ENCODE results near the gene SELENOW.

DNA sequence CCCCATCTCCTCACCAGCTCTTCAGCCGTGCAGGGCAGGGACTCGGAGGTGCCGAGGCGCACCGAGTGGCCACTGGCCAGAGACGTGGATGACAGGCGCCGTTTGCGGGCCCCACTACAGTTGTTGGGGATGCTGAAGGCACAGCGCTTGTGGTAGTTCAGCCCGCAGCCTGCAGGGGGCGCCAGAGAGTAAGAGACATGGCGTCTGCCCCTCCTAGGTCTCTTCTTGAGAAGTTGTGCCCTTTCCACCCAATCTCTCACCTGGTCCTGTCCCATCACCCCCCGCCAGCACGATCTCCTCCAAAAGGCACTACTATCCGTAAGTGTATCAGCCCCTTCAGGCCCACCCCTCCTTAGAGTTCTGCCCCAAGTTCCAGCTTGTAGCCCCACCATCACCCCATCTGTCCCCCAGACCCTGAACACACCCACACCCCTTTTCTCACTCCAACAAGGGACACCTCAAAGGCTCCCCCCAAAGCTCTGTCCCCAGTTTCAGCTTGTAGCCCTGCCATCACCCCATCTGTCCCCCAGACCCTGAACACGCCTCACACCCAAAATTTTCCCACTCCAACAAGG lies 12.3 kb downstream of the PRKD2 start:
- PRO-cap, result no peak

DNA sequence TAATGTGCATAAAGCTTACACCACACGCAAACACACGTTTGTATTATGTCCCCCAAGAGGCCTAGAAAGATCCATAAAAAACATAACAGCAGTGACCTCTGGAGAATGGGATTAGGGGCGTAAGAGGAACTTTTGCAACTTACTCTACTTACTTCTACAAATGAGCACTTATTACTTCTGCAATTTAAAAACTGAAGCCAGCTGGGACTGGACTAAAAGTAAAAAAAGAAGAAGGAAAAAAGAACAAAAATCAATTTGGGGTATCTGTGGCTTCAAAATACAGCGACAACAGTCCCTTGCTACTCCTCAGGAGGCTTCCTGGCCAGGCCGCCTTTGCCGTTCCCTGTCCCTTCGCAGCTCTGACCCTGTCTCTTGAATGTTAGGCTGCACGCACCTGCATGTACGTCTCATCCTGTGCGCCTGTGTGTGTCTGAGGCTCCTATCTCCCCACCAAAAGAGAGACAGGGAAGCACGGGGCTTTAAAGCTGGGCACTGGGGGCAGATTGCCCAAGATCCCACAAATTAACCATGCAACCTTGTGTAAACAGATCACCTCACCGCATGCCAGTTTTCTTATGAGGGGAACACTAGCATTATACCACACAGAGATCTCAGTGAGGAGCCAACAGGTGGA lies 12.1 kb upstream of the FKRP start:
- PRO-cap, result no peak

DNA sequence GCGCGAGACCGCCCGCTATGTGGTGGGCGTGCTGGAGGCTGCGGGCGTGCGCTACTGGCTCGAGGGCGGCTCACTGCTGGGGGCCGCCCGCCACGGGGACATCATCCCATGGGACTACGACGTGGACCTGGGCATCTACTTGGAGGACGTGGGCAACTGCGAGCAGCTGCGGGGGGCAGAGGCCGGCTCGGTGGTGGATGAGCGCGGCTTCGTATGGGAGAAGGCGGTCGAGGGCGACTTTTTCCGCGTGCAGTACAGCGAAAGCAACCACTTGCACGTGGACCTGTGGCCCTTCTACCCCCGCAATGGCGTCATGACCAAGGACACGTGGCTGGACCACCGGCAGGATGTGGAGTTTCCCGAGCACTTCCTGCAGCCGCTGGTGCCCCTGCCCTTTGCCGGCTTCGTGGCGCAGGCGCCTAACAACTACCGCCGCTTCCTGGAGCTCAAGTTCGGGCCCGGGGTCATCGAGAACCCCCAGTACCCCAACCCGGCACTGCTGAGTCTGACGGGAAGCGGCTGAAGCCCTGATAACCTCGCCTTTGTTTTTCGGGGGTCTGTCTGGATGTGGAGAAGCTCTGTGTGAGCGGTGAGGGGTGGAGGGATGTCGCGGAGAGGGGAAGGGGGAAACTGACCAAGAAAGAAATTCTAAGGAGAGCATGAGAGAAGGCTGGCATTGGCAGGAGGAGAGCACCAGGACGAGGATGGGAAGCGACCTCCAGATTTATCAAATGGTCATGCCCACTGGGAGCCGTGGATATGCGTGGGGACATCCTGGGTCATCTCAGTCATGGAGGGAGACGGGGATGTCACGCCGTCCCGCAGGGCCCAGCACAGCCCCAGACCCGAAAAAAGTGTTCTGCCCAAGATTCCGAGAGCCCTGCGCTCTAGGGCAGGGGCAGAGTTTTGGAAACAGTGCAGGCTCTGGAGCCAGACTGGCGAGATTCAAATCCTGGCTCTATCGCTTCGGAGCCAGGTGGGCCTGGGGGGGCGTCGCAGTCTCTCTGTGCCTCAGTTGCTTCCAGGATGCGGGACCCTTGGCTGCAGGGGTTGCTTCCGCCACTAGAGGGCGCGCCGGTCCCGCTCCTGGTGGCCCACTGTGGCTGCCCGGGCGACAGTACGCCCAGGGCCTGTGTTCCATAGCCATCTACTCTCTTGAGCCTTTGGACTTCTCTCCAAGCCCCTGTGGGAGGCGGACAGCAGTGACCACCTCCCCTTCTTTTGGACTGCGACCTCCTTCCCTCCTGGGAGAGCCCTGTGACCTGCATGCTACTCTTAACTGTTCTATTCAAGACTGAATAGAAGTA lies 10.6 kb upstream of the STRN4 start:
- PRO-cap, result no peak

GRCh38 chr19:46824715-46825163 lies 25.9 kb downstream of the AP2S1 start:
- PRO-cap, result no peak

GRCh38 chr19:46859971-46860241 lies 891 bp upstream of the ARHGAP35 start:
- PRO-cap, result bidirectional peak, plus-strand start at chr19:46860481, minus-strand start at chr19:46860127

- PRO-cap, result no peak
Observed at GRCh38 chr19:46899077-46899441, 38.3 kb downstream of the ARHGAP35 start.

DNA sequence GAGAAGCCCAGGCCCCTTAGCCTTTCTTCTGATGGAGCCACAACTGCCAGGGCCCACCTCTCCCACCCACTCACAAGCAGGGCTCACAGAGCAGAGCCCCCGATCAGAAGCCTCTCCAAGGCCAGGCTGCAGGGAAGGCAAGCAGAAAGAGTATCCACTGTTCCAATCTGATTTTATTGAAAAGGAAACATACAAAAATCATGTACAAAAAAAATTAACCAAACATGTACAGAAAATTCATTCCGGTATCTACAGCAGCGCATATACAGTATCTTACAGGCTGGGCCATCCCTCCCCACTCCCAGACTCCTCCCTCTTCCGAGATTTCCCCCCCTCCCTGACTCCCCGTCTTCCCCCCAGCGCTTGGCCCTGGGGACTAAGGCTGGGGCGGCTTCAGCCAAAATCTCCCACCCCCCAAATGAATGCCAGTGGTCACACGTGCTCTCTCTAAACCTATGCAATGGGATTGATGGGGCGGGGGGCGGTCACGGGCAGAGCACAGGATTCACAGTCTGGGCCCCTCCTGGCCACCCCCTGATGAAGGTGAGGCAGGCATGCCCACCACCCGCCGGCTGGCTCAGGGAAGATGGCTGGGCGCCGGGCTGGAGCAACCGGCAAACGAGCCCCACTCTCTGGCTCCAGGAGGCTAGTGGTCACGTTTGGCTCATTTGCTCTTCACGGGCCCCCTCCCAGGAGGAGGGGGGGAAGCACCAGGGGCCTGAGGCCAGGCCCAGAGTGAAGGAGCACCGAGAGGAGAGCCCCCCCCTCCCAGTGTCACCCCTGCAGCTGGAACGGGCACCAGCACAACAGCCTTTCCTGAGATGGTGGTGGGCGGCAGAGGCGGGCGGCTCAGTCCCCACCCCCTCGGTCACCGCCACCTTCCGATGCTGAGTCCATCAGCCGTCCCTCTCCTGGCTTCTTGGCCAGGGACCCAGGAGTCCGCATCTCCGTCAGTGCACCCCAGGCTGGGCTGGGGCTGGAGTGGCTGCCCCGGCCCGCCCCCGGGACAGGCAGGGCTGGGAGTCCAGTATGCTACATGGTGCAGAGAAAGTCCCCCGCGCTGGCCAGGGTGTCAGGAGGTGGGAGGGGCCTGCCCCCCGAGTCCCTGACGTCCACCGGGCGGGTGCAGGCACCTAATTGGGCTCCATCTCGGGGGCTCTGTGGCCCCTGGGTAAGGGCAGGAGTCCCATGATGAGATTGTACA lies 9.9 kb downstream of the BBC3 start:
- PRO-cap, result no peak

DNA sequence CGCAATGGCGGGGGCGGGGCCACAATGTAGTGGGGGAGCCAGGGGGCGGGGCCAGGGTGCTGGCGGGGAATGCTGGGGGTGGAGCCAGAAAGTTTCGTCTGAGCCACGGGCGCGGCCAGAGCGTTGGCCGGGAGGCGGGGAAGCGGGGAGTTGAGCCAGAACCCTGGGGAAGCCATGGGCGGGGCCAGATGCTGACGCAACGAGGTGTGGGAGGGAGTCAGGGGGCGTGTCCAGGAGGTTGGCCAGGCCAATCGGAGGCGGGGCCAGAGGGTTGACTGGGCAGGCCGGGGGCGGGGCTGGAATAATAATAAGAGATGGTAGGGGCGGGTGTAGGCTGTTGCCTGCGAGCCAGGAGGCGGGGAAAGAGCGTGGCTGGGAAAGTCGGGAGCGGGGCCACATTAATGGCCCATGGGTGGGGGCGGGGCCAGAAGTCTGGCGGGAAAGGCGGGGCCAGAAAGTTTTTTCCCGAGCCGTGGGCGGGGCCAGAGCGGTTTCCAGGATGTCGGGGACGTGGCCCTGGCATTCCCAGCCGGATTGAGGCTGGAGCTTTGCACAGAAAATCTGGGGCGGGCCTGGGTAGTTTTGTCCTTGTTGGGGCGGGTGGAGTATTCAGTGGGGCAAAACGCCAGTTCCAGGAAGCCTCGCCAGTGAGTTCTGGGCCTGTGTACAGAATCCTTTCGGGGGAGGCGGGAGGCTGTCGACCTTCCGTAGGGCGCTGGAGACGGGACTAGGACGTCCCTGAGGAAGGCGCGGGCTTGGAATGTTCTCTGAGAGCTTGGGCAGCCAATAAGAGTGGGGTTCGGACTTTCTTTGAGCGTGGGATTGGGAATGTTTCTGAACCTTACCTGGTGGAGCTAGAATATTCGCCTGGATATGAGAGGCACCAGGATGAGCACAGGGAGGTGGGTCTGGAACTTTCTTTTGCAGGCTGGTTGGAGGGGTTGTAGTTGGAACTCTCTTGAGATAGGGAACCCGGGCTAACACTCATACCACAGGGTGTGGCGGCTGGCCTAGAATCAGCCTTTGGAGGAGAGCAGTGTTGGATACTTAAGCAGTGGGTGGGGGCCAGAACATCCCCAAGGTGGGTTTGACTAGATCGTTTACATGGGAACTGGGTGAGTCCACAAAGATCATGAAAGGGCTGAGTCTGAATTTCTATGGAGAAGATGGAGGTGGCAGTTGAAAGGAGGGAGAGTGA lies 1.1 kb downstream of the CCDC9 start:
- PRO-cap, result bidirectional peak, plus-strand start at position 468 of the sequence, minus-strand start at position 176 of the sequence; bidirectional peak, plus-strand start at position 647 of the sequence, minus-strand start at position 656 of the sequence; bidirectional peak, plus-strand start at position 669 of the sequence, minus-strand start at position 729 of the sequence

- PRO-cap, result no peak
Observed at GRCh38 chr19:47267414-47267795, 7.3 kb upstream of the INAFM1 start.

GRCh38 chr19:47277530-47278208 lies 3.0 kb downstream of the INAFM1 start:
- PRO-cap, result no peak

DNA sequence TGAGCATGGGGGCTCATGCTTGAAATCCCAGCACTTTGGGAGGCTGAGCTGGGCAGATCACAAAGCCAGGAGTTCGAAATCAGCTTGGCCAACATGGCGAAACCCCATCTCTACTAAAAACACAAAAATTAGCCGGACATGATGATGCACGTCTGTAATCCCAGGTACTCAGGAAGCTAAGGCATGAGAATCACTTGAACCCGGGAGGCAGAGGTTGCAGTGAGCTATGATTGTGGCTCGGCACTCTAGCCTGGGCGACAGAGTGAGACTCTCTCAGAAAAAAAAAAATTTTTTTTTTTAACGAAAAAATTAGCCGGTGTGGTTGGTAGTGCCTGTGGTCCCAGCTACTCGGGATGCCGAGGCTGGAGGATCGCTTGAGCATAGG lies 8.9 kb upstream of the C5AR2 start:
- PRO-cap, result no peak

GRCh38 chr19:47323531-47324242 lies 8.3 kb upstream of the C5AR2 start:
- PRO-cap, result no peak

GRCh38 chr19:47414409-47415119 lies 4.8 kb downstream of the MEIS3 start:
- PRO-cap, result no peak

- PRO-cap, result no peak
Observed at GRCh38 chr19:47499963-47500822, 14.7 kb downstream of the NAPA start.

DNA sequence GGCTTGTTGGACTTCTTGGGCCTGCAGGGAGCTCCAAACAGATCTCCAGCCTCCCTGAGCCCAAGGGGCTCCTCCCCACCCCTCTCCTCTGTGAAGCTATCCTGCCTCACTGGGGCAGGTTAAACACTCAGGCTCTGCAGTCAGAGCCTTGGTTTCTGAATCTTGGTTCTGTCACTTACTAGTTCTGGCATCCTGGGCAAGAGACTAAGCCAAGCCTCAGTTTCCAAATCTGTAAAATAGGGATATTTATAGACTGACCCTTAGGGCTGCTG lies 12.2 kb downstream of the NAPA start:
- PRO-cap, result no peak

DNA sequence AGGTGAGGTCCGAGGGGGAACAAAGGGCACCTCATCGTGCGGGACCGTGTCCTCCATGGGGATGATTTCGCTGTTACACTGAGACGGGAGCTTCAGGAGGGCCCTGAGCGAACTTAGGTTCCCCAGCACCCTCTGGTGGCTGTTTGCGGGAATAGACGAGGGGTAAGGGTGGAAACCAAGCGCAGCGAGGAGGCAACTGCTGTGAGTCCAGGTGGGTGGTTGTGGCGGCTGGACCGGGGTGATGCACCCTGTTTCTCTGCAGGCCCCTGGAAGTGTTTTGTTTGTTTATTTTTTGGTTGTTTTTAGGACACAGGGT lies 5.9 kb upstream of the EHD2 start:
- PRO-cap, result no peak

DNA sequence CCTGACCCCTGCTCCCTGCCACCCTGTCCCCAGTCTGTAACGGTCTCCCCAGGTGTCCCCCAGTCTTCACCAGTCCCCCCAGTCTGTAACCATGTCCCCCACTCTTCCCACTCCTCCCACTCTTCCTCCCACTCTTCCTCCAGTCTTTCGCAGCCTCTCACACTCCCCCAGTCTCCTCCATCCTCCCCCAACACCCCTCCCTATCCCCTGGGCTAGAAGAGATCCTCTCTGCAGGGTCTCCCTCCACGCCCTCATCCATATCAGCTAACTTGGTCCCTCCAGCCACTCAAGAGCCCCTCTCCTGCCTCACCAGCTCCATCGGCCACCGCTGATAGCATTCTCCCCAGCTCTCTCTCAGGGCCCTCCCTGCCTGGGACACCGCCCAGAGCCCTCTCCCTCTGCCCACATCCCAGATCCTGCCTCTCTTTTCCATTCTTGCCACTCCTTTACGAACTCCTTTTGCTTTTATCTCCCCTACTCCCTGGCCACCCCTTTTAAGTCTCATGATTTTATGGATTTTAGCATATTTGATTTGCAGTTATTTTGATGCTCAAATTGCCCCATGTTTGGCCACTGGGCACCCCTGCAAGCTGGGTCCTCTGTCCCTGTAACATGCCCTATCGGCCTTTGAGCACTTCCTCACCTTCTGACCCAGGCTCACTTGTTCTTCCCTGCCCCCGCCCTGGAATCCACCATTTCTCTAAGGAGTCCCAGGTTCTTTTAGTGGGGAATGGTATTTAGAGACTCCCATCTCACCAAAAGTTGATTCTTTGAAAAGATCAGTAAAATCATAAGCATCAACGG lies 586 bp downstream of the EHD2 start:
- PRO-cap, result unidirectional peak, minus-strand start at position 356 of the sequence

- PRO-cap, result no peak
Observed at GRCh38 chr19:47750615-47751153, 5.3 kb downstream of the NOP53 start.

DNA sequence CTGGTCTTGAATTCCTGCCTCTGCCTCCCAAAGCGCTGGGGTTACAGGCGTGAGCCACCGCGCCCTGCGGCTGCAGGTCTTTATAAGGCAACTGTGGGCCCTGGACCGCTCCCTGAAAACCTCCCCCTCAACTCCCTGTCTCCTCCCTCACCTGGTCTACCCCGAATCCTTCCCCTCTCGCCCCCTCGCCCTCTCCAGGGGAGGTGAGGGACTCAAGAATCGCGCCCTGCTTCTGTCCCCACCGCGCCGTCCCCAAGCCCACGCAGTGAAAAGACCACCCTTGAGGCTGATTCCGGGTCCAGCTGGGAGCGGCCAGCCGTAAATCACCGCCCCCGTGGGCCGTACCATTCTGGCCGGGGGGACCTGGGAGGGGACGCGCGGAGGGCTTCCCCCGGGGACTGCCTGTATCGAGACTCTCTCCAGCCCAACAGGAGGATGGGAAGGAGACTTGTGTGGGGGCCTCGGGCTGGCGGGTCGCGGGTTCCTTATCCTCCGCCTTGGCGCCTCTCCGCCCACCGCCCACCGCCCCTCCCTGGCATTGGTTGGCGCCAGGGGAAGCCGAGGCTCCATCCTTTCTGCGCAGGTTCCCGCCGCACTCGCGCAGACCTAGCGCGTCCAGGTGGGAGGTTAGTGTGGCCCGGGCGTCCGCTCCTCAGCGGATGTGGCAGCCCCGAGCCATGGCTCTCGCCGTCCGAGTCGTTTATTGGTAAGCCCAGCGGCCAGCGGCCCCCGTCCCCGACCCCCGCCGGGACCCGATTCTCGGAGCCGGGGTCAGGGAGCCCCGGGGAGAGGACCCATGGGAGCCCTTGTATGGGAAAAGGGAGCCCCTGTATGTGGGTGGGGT lies at the start of gene SELENOW:
Gene SELENOW (plus strand): TSS at position 595 of the 844 bp plus-strand sequence.
- PRO-cap, result bidirectional peak, plus-strand start at position 569 of the sequence, minus-strand start at position 262 of the sequence

GRCh38 chr19:48123874-48124189 lies 13.2 kb upstream of the PLA2G4C start:
- PRO-cap, result no peak

Data from sternocleidomastoid (tissue), 1 donor.